Colon Carcinoma Metastatic in the Brain (tissue), 2 donors: ENCODE measurements around a stretch of chr18.

DNA sequence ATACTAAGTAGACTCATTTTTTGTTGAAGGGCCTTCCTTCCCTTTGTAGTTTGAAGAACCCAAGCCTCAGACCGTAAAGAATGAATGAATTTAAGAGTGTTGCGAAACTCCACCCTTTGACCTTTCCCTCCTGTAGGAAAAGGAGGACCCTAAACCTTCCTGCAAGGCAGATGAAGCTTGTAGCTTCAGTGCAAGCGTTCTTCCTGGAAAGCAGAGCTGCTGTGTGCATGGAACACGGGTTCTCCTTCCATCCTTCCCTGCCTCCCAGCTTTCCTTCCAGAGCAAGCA is 1.7 kb downstream of the IMPA2 start:
- PRO-cap, 2 experiments, result peak in 1 of 2 experiments; most common plus-strand start position 197 of the sequence (in 1)

GRCh38 chr18:12026953-12027431 is 45.7 kb downstream of the IMPA2 start:
- PRO-cap, 2 experiments, result no peak in any of the 2 experiments

- PRO-cap, 2 experiments, result no peak in any of the 2 experiments
Observed at GRCh38 chr18:12076243-12076938, 17.3 kb upstream of the ANKRD62 start.

DNA sequence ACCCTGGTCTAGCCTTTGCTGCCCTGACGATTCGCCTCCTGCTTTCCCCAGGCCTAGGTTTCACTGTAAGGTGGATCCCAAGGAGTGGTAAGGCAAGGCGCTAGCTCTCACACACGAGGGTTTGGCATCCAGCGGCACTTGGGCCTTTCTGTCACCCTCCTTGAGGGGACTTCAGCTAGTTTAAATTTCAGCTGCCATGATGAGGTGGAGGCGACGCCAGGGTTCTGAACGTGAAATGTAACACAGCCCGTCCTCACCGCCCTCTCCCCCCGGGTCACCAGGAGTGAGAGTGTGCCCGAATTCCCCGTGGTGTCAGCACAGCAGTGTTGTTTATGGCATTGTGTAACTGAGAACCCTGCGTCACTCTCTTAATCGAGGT is 4.5 kb downstream of the CIDEA start:
- PRO-cap, 2 experiments, result no peak in any of the 2 experiments

DNA sequence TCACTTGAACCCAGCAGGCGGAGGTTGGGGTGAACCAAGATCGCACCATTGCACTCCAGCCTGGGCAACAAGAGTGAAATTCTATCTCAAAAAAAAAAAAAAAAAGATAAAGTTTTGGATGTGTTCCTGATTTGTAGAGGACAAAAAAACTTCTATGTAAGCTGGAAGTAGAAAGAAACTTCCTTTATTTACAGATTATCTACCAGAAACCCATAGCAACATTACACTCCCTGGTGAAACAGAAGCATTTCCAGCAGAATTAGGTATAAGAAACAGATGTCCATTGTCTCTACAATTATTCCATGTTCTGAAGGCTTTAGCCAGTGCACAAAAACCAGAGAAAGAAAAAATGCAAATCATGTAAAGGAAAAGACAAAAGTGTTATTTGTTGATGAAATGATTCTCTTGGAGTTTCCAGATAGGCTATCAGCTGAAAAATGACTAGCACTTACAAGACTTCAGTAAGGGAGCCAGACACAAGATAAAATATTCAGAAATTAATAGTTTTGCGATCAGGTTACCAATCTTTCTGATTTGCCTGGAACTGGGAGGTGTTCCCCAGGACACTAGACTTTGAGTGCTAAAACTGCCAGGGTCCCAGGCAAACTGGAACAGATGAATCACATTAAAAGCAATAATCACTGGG is 5.0 kb downstream of the TUBB6 start:
- PRO-cap, 2 experiments, result no peak in any of the 2 experiments

GRCh38 chr18:12370825-12371078 is 6.3 kb downstream of the AFG3L2 start:
- PRO-cap, 2 experiments, result no peak in any of the 2 experiments

- PRO-cap, 2 experiments, result no peak in any of the 2 experiments
Observed at GRCh38 chr18:12645632-12646298, 12.1 kb downstream of the SPIRE1 start.

DNA sequence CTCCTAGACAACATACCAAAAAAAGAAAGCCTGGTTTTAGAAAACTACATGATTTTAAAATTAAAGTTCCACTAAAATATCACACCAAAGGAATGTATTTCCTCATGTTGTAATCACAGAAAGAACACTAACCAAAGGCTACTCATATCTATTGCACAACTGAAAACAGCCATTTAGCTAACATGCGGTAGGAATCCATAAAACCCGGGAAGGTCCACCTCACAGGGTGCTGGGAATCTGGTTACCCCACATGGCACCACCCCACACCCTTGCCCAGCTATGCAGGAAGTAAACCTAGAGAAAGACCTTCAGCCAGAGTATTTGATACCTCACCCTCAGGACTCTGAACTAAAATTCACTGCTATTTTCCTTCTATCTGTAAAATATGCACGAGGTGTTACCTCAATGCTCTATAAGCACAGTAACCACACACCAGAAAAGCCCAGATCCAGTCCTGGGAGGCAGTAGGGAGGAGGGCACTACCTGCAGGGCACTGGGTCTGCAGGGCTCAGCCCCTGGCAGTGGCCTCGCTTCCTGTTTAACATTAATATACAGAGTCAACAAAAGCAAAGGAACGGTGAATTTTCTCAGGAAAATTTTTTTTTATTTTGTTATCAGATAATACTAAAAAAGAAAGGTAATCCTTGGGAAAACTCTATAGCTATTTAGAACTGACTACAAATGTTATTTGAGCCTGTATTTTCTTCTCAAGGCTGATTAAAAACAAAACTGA is 45.8 kb downstream of the PTPN2 start:
- PRO-cap, 2 experiments, result peak in 2 of 2 experiments; most common plus-strand start position 445 of the sequence (in 2)

DNA sequence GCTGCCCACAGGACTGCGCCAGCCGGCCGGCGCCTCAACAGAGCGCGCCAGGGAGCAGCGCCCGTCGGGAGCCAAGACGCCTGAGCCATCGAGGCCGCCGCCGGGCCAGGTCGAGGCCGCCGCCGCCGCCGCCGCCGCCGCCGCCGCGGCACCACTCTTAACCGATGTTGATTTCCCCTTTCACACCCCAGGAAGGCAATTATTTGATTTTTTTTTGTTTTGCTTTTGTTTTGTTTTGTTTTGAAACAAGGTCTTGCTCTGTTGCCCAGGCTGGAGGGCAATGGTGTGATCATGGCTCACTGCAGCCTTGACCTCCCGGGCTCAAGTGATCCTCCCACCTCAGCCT is 12.9 kb upstream of the PTPN2 start:
- PRO-cap, 2 experiments, result no peak in any of the 2 experiments

DNA sequence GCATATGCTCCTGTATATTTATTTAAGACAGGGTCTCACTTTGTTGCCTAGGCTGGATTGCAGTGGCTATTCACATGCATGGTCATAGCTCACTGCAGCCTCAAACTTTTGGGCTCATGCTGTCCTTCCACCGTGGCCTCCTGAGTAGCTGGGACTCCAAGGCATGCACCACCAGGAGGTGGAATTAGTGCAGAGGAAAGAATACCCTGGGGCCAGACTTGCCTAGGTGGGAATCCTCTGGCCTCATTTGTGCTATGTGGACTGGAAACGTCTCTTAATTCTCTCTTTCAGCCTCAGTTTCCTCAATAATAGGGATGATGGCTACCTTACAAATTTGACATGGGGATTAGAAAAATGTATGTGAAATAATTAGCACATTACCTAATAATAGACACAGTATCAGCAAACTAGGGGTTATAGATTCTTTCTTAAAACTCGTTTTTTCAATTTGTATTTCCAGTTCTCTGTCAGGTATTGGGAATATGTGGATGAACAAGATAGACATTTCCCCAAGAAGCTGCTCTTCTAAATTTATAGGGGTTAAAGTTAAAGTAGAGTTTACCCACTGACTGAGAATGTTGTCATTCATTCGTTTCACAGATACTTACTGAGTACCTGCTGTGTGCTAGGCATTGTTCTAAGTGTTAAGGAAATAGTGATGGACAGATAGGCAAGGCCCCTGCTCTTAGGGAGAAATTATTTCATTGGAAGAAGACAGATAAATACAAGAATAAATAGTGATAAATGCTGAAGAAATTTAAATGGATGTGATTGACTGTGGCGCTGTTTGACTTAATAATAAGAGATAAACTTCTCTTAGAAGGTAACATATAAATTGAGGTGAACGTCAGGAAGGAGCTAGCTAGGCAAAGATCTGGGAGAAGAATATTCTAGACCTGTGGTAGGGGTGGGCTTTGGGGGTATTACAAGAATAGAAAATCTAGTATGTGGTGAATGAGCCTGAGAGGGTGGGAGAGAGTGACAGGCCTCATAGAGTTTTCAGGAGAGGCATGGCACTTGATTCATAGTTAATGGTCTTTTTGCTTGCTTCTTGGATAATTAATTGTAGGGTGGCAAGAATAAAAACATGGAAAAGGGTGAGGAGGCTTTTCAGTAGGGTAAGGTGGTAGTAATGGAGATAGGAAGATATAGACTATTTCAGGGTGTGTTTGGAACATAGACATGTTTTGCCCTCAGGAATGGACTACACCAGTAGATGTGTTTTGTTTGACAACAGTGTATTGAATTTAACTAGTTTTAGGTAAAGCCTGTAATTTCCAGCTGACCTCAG is 2.7 kb downstream of the CEP192 start:
- PRO-cap, 2 experiments, result no peak in any of the 2 experiments

GRCh38 chr18:13217419-13218571 is 765 bp upstream of the LDLRAD4 start:
- PRO-cap, 2 experiments, result peak in 1 of 2 experiments; most common plus-strand start chr18:13217636 (in 1); most common minus-strand start chr18:13217841 (in 1)

GRCh38 chr18:13280332-13281063 is 61.9 kb downstream of the LDLRAD4 start:
- PRO-cap, 2 experiments, result no peak in any of the 2 experiments

GRCh38 chr18:13427290-13427956 is 208.9 kb downstream of the LDLRAD4 start:
- PRO-cap, 2 experiments, result no peak in any of the 2 experiments

DNA sequence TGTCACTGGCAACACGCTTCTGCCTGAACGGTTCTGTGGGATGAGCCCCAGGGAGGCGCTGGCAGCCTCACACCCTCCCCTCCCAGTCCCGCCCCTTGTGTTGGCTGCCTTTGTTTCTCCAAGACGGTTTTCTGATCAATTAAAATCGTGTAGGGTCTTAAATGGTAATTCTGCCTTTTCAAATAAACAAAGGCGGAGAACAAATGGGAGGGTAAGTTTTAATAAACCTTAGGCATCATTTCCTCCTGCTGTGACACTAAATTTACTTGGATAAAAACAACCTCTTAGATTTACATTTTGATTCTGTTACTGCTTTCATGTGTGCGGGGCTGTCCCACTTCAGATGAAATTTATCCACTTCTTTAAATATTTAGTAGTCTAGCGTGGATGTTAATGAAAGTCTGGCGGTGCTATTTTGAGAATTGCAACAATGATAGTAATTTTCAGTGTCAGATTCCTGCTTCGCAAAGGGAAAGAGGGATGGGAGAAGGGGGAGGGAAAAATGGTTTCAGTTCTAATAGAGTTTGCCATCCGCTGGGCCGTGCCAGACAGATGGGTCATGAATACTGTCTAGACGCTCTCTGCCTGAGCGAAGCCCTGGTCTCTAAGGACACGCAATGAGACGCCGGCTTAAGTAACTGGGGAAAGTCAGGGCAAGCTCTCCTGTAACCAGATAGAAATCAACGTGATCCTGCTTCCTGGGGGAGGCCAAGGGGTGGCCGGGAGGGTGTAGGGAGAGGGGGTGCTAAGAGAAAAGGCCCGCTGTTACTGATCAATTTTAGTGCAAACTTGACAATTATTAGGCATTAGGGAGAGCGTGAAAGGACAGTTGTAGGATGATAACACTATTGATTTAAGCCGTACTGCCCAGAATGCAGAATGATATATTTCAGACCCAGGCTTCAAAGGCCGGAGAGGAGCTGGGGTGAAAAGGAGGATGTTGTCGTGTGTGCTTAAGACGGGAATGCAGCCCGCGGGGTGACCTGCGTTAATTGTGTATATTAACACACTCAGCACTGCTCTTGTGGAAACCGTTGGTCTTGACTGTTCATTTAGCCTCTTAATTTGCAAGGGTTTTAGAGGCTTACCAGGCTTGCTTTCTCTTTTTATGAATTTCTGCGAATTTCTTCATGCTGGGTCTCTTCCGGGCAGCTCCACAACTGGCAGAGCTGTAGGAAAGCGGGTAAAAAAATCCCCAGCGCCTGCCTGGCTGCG is 229.1 kb downstream of the LDLRAD4 start:
- PRO-cap, 2 experiments, result no peak in any of the 2 experiments

- PRO-cap, 2 experiments, result no peak in any of the 2 experiments
Observed at GRCh38 chr18:13454450-13454969, 235.9 kb downstream of the LDLRAD4 start.

DNA sequence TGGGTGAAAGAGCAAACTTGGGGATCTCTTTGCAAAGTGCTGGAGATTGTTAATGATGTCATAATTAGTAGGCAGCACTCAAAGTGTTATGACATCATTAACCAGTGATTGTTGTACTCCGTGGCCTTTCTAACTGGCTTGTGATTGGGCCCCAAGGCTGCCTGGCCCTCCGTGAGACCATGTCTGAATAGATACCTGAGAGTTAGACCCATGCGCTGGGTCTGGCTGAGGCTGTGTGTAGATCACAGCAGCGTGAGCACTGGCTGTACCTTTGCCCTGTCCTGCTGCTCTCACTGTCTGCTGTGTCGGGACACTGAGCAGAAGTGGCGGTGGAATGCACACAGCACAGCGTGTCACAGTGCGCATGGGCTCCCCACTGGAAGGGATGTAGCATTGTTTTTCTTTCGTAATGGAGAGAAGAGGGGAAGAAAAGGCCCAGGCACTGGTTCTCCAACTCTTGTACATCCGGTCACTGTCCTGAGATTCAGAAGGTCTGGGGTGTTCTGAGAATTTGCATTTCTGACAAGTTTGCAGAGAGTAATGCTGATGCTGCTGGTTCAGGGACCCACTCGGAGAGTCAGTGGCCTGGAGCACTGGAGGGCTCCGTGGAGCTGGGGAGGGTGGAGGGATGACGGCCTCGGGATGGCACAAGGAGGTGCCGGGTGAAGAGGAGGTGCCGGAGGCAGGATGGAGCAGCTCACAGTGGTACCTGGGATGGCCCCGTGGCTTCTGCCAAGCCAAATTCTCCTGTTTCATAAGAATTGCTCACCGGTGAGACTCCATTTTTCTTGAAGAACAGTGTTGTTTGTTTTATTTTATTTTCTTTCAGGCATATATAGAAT is 252.7 kb downstream of the LDLRAD4 start:
- PRO-cap, 2 experiments, result peak in 1 of 2 experiments; most common plus-strand start position 572 of the sequence (in 1)

DNA sequence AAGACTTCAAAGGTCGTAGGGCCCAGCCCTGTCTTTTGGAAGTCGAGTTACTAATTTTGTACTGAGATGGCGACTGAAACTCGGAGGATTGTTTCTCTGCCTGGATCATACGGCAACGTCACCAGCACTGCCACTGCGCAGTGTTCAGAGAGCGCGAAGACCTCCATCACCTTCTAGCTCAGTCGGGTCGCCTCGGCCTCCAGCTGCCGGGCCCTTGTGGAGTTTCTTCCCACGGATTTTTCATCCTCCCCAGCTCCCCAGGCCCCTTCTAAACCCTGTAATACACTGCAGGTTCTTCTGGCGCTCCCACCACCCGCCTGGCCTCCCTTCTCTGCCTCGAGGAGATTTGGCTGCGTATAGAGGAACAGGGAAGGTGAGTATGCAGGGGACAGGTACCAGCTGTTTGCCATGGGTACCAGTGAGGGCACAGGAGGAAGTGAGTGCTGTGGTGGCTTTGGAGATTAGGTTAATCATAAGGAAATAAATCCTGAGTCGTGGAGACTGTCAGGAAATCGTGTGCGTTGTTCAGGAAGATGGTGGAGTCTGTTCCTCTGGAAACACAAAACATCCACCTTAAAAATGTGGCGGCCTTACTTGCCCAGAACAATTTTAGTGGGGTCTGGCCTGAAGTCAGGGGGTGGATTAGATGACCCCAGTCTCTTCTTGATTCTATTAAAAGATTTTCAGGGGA is 230.5 kb downstream of the FAM210A start:
- PRO-cap, 2 experiments, result no peak in any of the 2 experiments

- PRO-cap, 2 experiments, result no peak in any of the 2 experiments
Observed at GRCh38 chr18:13501244-13501710, 225.1 kb downstream of the FAM210A start.

GRCh38 chr18:13542100-13542448 is 184.3 kb downstream of the FAM210A start:
- PRO-cap, 2 experiments, result no peak in any of the 2 experiments

DNA sequence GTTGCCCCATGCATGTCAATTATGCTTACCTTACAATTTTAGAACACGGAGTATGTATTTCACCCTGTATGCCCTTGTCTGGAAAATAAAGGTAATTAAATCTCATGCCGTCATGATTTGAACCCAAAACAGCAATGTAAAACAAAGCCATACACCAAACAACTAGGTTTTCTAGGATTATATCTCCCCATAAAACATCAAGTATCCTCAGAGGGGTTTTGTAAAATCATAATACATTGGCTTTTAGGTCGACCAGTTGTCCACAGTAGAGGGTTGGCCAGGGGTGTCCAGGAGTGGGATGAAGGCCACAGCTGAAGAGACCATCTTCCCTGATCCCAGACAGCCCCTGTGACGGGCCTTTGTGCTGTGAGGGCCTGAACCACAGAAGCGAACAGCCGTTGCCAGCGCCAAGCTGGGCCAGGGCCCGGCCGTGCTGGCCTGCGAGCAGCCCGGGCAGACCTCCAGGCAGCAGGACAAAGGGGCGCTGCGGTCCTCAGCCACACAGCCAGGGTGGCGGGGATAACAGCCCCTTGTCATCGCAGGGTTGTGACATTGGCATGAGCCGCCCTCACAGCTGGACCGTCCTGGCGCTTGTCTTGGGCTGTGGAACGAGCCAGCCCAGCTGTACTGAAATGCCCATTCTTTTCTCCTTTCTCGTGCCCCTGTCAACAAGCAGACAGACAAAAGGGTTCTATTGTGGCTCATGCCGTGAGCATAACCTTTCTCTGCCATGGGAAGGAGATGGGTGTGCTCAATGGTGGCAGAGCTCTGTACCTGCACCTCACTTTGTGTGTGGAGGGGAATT is 161.2 kb downstream of the FAM210A start:
- PRO-cap, 2 experiments, result no peak in any of the 2 experiments